ENCODE results near the genes MUSK and PTGR1.

GRCh38 chr9:110136088-110137242 is 71.5 kb downstream of the C9orf152 start:
- PRO-cap: no peak

DNA sequence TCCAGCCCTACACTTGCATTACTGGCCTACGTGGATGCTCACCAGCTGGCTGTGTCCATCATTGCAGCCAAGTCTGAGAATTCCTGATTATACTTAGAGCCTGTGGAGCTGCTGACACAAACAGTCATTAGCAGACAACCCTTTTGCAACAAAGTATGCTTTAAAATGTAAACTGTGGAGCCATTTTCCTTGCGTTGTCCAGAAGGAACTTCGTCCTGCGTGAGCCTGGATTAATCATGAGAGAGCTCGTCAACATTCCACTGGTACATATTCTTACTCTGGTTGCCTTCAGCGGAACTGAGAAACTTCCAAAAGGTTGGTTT is at the start of gene MUSK:
Gene MUSK, plus strand, starts transcription at position 123 of the 323 bp plus-strand sequence.
- PRO-cap: no peak

DNA sequence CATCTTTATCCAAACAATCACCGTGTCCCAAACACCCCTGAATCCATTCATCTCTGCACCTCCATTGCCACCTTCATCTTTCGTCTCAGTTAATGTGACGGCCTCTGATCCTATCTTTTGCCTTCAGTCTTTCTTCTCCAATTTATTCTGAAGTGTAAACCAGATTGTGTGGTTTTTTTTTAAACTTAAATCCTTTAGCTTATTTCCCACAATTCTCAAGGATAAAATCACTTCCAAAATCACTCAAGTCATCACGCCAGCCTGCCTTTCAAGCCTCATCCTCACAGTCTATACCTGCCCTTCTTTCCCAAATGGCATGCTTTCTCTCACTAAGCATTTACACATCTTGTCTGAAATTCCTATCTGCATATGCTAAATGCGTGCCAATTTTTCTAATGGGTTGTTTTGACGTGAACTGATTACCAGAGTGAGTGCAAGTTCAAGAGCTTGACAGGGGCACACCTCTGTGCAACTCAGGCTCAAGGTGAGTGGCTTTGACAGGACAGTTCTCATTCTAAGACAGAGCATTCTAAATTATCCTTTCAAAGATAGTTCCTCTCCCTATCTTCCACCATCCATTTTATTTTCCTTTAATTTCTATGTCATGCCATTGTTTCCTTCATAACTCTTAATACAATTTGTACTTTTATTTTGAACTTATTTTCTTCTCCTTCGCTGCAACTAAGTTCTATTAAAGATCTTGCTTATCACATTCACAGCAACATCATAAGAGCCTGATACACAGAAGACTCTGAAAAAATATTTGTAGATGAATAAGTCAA is 170.2 kb downstream of the LPAR1 start:
- PRO-cap: no peak

DNA sequence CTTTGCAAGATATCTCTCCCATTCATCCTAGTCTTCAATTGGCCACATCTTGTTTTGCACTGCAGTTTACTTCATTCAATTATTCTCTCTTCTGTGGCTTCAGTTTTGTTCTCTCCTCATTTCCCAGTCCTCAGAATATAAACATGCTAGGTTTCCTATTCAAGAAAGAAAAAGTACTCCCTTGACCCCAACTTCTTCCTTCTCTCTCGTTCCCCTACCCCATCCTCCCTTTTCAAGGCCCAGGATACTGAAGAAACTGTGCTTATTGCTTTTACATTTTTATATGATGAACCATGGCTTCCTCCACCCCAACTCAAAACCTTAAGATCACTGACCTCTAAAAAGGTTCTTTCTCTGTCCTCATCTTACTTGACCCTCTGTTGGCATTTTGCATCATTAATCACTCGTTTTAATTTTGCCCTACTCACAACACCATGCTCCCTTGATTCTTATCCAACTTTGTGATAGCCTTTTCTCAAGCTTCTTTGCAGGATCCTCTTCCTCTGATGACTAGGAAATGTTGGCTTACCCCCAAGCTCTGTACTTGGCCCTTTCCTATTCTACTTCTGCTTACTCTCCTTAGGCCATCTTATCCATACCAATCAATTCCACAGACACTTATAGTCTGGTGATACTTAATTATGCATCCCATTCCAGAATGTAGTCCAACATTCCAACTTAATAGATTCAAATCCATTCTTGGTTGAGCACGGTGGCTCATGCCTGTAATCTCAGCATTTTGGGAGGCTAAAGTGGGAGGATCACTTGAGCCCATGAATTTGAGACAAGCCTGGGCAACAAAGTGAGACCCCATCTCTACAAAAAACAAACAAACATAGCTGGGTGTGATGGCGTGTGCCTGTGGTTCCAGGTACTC is 33.9 kb downstream of the LPAR1 start:
- PRO-cap: no peak

DNA sequence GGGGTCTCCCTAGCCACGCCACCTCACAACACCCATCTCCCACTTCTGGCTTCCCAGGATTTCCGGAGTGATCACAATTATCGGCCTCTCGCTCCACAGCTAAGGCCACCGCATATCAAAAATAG is 990 bp upstream of the LPAR1 start:
- PRO-cap: no peak

GRCh38 chr9:111414355-111414713 is 69.8 kb downstream of the ECPAS start:
- PRO-cap: no peak

DNA sequence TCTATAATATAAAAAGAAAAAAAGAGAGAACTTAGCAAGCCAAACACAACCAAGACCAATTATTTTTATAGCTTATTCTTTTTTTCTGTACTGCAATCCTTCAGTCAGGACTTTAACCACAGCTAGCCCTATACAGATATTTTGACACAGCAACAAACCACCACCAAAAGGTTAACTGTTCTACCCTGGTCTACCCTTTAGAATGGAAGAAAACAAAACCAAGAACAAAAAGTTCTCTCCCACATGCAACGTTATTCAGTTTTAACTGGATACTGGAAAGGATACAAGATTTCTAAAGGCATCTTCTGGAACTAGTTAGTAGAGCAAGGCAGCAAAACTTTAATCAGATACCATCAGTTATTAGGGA is 32.6 kb downstream of the ECPAS start:
- PRO-cap: no peak

DNA sequence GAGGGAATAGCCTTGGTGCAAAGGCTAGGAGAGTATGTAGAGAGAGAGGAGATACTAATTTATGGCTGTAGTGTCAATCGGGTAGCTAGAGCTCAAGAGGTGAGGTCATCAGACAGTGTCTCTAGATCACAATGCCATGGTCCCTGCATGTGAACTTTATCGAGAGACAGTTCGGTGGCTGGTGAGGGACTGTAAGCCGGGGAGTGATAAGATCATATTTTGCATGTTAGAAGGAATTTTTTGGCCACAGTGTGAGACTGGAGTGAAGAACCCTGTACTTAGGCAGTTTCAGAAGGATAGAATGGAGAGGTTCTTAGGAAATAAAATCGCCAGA is 1.2 kb downstream of the ZNF483 start:
- PRO-cap: no peak

DNA sequence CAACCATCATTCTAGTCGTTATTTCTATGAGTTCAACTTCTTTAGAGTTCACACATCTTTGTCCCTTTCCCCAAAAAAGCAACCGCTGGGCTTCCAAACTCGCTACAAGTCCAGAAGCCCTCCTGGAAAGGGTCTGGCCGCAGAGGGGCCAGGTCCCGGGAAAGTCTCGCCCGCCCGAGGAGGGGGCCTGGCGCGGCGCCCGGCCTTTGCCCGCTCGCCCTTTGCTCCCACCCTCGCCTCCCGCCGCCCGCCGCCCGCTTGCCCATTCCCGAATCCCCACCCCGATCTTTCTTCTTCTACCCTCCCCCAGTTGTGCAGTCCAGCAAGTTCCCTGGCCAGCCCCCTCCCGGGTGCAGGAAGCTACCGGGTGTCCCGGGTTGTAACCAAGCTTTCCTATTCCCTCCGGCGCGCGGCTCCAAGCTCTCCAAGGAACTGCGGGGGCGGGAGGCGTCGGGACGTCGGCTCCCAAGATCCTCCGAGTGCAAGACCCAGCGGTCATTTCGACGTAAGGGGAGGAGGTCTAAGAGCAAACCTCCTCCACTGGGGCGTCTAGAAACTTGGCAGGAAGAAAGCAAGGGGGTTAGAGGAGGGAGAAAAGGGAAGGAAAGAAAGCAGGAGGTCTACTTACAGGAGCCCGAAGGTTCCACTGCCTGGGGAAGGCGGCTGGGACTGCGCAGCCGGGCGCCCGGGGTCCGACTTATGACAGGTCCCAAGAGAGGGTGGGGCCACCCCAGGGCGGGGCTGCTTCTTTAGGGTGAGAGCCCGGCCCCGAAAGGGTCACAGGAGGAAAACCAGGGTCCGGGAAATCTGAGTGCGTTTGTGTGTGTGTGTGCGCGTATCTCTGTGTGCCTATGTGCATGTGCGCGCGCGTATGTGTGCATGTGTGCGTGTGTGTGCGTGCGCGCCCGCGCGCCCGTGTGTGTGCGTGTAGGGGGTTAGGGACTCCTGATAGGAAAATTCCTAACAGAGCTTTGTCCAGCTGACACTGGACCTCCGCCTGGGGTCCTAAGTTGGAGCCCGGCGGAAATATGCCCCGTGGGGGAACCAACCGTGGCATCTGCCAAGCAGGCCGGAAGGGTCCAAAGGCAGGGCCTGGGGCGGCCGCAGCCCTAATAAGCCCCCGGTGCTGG is at the start of gene PTGR1:
Gene PTGR1, minus strand, starts transcription at position 673 of the 1,130 bp plus-strand sequence.
- PRO-cap: no peak

- PRO-cap: unidirectional peak, minus-strand start at chr9:111632277
Observed at GRCh38 chr9:111632134-111632613, 1.0 kb downstream of the DNAJC25 start.

DNA sequence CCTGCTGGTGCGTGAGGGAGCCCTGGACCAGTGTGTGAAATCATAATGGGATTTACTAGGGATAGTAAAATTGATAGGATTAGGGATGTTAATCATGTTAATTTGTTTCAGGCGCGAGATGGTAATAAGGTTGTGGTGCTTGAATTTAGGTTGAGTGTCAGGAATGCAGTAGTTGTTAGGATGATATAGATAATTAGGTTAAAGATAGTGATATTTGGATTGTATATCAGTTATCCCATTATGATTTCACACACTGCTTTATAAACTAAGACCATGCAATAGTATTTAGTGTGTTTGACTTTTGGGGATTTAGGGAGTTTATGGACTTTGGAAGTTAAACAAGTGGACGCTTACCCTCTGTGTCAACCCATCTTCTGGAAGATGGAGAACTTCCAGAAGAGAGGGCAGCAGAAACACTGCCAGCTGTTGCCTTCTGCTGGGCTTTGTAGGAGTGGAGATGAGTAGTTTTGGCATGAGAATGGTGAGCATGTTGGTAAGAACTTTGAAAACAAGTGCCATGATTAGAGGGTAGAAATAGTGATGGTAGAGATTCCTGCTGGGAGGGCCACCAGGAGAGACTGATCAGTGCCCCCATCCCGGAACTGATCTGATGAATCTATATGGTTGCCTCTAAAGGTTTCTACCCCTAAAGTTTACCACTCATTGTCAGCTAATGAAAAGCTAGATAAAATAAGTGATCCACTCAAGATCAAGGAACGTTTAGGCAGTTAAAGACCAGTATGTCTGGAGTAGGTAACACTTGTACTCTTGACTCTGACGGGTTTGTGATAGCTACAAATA is 2.2 kb downstream of the DNAJC25 start:
- PRO-cap: no peak

- PRO-cap: no peak
Observed at GRCh38 chr9:111933361-111934459, 37.1 kb downstream of the UGCG start.

DNA sequence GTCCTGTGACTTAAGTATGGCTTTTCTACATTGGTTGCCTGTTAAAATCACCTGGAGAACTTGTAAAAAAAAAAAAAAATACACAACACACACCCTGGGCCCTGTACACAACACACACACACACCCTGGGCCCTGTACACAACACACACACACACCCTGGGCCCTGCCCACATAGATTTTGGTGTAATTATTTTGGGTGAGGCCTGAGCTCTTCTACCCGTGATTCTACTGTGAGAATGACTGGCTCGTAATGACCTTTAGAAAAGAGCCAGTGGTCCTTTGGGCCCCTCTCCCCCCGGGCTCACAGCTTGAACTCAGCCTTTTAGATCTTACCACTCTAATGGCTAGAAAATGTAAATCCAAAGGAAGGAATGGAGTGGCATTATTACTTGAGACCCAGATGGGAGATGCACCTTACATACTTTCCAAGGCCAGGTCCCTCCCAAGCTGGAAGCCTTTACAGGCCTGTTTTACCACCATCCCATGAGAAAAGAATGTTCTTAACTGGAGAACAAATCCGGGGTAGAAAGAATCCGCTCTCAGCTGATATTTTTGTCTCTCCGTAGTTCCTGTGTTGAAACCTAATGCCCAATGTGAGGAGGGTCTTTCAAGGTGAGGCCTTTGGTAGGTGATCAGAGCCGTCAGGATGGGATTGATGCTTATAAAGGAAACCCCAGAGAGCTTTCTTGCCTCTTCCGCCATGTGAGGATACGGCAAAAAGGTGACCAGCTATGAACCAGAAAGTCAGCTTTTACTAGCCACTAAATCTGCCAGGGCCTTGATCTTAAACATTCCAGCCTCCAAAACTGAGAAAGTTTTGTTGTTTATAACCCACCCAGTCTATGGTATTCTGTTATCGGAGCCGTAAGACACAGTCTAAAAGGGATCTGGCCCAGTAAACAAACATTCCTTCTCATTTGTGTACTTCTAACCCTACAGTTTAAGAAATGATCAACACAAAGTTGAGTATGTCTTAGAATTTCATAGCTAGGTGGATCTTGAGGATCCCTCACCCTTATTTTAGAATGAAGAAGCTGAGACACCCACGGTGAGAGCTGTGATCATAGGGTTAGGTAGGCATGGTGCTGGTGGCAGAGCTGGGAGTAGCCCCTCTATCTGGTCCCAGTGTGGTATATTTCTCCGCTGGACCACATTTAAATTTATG is 39.3 kb downstream of the UGCG start:
- PRO-cap: no peak

DNA sequence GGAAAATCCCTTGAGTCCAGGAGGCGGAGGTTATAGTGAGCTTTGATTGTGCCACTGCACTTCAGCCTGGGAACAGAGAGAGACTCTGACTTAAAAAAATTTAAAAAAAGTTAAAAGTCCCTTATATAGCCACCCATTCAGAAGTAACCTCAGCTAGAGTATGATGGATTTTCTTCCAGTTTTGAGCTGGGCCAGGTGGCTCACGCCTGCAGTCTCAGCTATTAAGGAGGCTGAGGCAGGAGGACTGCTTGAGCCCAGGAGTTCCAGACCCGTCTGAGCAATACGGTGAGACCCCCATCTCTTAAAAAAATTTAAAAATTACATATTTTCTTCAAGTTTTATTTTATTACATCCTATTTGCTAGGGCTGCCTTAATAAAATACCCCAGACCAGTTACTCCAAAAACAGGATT is 72.6 kb downstream of the UGCG start:
- PRO-cap: no peak

DNA sequence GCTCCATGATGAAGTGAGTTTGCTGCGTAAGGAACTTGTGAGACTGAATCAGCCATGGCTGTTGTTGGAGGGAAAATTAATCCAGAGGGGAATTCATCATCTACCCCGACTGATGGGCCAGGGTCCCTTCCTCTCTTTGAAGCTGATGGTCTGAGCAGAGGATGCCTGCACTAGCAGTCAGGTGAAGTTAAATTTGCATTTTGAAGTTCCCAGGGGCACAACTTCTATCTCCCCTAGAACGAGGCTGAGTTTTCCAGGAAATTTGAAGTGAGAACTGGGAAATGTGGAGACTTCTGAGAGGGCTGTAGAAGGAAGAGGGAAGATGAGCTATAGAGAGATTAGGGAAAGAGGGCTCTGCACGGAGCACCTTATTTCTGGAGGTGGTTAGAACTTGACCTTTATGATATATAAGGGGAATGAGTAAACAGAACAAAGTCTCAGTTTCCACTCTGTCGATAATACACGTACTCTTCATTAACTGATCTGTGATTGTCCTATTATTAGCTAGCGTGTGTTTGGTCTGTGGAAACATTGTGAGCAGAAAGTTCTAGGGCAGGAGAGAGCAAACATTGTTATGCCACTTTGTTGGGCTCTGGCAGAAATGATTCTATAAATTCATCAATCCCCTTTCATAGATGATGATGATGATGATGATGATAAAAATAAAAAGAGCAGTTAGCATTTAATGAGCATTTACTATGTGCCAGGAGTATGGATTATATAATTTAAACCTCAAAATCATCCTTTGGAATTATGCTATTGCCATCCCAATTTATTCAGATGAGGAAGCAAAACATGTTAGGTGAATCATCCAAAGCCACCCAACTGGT is 118.5 kb downstream of the UGCG start:
- PRO-cap: no peak

DNA sequence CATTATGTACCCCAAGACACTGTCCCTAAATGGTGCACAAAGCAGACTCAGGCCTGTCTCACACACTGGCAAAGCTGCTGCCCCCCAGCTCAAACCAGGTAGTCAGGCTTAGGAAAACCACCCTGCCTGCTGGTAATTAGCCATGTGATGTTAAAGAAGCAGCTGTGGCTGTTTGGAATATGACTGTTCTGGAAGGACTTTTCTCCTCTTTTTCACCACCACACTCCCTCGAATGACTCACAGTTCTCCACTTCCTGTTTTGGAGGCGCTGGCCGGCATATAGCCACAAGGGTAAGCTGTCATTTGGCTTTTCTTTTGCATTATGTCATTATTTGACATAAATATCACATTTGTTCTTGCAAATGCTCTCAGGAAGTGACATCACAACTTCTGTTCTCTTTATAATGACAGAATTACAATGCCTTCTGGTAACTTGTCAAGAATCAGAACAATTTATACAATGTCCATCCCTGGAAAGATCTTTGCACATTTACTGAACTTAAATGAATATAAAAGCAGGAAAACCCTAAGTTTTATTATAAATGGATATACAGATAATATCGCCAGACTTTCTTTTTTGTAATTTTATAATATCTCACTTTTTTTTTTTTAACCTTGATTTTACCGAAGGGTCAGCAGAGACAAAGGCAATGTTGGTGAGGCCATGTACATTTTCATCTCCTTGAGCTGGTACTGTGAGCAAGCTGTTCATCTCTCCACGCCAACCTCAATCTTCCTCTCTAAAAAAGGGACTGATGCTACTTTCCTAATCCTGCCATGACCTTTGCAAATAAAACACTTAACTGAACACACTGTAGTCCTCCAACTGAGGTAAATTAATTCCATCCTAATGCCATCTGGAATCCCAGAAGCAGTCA is 113.6 kb downstream of the SUSD1 start:
- PRO-cap: unidirectional peak, minus-strand start at position 249 of the sequence

GRCh38 chr9:112125676-112126548 is 49.2 kb downstream of the SUSD1 start:
- PRO-cap: no peak

GRCh38 chr9:112377212-112377505 is 2.7 kb upstream of the HSDL2 start:
- PRO-cap: no peak

DNA sequence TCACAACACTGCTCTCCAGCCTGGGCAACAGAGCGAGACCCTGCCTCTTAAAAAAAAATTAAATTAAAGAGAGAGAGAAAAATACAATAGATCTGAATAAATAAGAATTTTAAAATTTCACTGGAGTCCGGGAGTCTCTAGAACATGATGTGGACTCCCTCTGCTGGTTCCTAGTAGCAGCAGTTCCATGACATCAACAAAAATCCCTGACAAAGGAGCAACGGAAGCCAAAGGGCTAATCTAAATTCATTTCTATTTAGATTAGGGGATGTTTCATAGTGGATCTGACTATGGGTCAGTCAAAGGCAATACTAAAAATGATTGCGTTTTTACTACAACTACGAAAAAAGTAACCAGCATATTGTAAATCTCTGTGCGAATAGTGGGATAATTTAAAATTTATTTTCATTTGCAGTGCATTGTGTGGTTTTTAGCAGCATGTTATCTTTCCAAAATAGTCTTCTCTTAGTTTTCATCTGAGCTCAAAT is 6.8 kb downstream of the INIP start:
- PRO-cap: no peak

GRCh38 chr9:112804050-112804375 is 53.5 kb downstream of the SNX30 start:
- PRO-cap: no peak

Measured in SUDHL5 (cell line).